Placental epithelial cell (primary cell): ENCODE measurements around a stretch of chr6.

GRCh38 chr6:158654350-158655066 lies 4.7 kb downstream of the SYTL3 start:
- CAGE, long polyA plus RNA = no peak

GRCh38 chr6:158664852-158665724 lies 15.2 kb downstream of the SYTL3 start:
- CAGE, long polyA plus RNA = no peak

- CAGE, long polyA plus RNA = no peak
Measured at GRCh38 chr6:158757611-158758046, 61.5 kb downstream of the EZR start.

- CAGE, long polyA plus RNA = no peak
Measured at GRCh38 chr6:158763870-158764162, 55.4 kb downstream of the EZR start.

DNA sequence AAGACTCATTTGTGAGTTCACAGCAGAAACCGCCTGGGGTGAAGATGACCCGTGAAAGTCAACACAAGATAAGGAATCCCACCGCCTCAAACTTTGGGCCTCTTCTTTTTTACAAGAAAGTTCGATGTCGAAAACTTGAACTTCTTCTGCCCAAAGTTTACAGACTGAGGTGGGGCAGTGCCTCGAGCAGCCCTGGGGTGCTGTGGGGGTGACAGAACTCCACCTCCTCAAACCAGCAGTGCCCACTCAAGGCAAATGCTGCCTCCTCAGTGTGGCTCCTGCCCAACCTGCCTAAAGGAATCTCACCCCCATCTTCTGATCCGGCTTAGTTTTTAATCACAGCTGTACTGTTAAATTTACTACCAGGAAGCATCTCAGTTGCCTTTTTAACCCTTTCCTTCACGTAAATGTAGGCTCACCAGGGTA lies 45.1 kb downstream of the EZR start:
- CAGE, long polyA plus RNA = no peak

DNA sequence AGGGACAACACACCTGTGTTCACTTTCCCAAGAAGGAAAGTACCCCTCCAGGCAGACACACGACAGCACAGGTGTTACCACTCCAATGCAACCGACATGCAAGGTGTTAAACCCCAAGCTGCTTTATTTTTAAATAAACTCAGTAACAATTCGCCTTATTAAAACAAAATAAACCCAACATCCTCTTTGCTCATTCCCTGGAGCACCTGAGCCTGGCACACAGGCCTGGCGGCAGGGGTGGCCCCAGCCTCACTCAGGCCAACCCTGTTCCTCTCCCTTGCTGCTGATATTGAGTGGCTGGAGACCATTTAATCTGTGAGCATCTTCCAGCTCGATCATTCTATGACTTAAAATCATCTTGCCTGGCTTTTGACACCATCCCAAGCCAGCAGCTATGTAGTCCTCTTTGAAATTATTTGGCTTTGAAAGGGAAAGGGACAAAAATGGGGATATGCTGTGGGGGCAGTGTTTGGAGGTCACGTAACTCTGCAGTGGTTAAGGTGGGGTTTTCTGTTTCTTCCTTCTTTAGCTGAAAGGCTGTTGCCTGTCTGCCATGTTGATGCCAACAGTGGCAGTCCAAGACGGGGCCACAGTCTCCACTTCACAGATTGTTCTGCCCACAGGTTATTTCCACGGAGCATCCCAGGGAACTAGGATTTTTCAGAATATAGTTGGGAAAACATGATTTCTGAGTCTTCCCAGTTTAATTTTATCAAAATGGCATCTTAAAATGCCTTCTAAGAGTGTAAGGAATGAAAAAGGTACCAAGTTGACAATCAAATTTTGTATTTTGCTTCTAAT lies 22.8 kb downstream of the EZR start:
- CAGE, long polyA plus RNA = no peak

DNA sequence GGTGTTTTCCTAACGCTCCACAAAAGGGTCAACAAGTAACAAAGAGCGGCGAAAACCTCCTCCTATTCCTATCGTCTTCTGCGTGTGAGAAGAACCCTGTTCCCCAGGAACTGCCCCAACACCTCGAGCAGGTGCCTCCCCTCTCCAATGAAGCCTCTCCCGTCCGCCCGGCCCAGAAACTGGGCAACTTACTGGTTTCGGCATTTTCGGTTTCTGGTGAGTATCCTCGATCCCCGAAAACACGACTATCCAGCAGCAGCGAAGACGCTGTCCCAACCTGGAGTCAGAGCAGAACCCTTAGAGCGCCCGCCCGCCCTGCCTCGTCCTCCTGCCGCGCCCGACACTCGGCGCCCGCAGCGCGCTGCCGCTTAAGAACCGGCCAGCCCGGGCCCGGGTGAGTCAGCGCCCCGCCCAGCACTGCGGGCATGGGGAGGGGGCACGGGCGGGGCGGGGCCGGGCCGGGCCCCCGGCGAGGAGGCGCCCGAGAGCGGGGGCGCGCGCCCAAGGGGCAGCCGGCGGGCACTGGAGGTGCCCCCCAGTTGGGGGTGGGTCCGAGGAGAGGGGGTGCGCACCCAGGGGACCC lies 1.2 kb downstream of the EZR start:
- CAGE, long polyA plus RNA = no peak

DNA sequence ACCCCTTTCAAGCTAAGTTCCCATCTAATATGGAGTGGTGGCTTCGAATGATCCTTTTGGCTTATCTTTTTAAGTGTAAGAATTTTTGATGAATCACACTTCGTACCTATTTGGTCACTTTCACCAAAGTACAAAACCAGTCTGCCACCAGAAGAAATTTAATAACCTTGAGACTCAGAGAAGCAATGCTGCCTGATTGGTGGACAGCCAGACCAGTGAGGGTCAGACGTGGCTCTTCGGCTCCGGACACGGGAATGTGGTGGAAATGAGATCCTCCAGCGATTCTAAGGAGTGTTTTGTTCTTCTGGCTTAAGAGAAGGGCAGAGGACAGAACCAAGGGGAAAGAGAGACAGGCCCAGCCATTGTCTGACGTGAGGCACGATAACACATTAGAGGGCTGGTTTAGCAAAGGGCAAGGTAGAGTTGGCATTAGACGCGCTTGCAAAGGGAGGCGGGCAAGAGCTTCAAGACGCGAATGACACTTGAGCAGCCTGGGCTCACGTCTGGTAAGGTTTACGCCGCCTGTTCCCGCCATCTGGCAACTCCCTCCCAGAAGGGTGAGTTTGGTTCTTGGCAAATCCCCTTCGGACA lies 49.9 kb upstream of the EZR start:
- CAGE, long polyA plus RNA = no peak

GRCh38 chr6:158922079-158922488 lies 77.9 kb downstream of the RSPH3 start:
- CAGE, long polyA plus RNA = no peak

DNA sequence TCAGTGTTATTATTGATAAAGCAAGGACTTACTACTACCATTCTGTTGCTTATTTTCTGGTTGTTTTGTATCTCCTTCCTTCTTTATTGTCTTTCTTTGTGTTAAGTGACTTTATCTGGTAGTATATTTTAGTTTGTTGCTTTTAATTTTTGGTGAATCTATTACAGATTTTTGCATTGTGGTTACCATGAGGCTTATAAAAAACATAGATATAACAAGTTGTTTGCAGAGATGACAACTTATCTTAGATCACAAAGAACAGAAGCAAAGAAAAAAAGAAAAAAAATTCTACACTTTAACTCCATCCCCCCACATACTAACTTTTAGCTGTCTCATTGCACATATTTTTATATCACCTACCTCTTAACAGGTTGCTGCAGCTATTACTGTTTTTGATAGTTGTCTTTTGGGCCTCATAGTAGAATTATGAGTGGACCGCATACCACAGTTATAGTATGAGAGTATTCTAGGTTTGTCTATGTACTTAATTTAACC lies 12.5 kb downstream of the RSPH3 start:
- CAGE, long polyA plus RNA = no peak

GRCh38 chr6:159000629-159000966 lies 596 bp upstream of the RSPH3 start:
- CAGE, long polyA plus RNA = no peak

DNA sequence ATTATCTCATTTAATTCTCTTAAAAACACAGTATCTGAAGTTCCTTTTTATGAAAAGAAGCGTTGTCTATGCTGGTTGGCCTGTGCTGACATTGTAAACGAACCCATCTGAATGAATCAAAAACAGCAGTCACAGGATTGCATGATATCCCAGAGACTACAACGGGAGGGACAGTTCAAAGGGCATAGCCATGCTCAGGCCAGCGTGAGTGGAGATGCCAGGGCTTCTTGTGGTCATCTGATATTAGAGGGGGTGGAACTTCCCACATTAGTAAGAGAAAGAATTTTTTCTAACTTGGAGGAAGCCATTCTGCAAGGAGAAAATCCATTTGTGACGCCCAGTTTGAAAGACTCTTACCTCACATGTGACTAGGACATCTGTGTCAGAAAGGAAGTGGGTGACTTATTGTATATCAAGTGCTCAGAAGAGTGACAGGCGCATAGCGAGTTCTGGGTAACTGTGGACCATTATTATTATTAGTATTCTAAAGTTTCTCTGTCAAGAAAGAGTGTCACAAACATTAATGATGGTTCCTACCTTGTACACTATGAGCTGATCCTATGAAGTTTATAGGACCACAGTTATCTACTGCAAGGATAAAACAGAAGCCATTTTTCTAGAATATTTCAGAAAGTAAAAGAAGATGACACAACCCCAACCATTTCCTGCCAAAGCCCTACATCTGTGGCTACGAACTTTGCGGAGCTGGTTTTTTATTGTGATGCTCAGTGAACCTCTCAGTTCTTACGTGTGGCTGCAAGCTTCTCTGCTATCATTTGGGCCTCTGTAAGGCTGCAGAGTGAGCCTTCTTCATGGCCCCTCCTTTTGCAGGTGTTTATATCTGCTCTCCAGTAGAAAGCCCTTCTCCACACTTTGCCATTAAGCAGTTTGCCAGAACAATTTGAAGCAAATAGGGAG lies 17.5 kb upstream of the TAGAP start:
- CAGE, long polyA plus RNA = no peak

DNA sequence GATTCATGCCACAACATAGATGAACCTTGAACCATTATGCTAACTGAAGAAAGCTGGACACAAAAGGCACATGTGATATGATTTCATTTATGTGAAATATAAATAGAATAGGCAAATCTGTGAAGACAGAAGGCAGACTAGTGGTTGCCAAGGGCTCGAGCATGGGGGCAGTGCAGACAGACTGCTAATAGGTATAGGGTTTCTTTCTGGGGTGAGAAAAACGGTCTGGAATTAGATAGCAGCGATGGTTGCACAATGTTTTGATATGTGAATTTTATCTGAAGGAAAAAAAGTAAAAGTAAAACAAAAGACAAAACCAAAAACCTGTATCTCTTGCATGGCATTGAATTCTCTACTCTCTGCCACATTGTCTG lies 54.6 kb upstream of the FNDC1 start:
- CAGE, long polyA plus RNA = no peak

- CAGE, long polyA plus RNA = no peak
Measured at GRCh38 chr6:159691815-159692257, 1.2 kb downstream of the SOD2 start.

- CAGE, long polyA plus RNA = no peak
Measured at GRCh38 chr6:159717520-159718510, 9.5 kb upstream of the WTAP start.

- CAGE, long polyA plus RNA = no peak
Measured at GRCh38 chr6:159762162-159762654, 363 bp downstream of the ACAT2 start.

DNA sequence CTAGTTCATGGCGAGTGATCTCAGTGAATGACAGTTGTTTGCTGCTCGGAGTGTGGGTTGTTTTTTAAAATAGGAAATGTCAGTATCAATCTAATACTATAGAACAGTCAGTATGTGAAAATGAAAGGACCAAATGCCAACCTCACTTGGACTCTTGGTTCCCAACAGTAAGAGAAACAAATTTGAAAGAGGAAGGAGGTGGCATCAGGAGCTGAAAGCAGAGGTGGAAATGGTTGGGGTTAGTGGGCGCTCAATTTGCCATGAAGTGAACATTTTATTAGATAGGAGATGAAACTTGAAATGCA lies 1.6 kb upstream of the PNLDC1 start:
- CAGE, long polyA plus RNA = no peak

DNA sequence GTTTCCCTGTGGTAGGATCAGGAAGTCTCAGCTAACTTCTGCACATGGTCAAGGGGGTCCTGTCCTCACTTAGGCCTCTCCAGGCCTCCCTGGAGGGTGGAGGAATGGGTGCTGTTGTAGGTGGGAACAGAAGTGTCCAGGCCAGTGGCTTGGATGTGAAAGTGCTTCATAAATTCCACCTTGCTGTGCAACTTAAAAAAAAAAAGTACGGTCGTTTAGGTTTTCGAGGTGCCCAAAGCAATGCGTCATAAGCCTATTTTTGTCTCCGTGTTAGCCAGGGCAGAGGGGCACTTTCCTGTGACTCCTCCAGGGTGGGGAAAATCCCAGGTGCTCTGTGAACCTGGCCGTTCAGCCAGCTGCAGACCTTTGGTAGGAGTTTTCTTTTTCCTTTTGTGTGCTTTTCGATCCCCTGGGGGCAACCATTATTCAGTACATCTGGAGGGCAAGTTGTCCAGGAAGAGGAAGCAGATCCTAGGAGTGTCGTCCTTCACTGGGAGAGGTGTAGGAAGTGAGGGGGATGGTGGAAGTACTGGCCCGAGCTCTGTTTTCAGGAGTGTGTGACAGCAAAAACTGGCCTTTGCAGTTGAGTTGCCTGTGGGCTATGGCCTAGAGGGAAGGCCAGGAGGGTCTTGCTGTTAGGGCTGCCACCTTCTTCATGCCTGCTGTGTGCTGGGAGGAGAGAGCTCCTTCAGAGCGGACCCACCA lies 9.7 kb downstream of the IGF2R start:
- CAGE, long polyA plus RNA = no peak

DNA sequence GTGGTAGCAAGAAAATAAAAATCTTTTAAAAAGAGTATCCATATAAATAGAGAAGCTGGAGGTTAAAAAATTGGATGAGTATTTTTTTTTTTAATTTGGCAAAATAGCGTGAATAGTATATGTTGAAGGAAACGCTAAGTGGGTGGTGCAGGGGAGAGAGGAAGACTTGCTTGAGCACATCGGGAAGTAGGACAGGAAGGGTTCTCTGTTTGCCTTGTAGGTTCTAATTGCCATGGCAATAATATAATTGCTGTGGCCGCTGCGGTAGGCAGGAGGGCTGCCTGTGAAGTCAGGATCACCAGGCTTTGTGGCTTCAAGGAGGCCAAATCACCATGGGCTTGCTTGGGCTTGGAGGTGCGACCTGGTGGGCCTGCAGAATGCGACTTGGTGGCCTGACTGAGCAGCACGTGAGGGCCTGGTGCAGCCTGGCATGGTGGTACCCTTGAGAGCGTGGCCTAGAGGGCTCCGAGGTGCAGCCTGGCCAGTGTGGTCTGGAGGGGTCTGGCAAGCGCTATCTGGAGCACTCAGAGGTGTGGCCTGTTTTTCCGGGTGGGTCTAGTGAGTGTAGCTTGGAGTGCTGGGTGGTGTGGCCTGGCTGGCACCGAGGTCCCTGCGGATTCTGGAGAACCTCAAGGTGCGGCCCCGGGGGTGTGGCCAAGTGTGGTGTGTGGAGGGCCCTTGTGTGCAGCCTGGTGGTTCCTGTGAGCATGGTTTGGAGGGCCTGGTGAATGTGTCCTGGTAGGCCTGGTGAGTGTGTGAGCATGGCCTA lies 35.3 kb downstream of the IGF2R start:
- CAGE, long polyA plus RNA = no peak

- CAGE, long polyA plus RNA = no peak
Measured at GRCh38 chr6:160040474-160040782, 71.5 kb downstream of the IGF2R start.